ENCODE results near the genes RNF112 and AKAP10.

- RRBS = no CpG with 5 or more reads among the region's 6 CpGs
Measured at GRCh38 chr17:19264577-19265040, 27.4 kb downstream of the EPN2 start.

DNA sequence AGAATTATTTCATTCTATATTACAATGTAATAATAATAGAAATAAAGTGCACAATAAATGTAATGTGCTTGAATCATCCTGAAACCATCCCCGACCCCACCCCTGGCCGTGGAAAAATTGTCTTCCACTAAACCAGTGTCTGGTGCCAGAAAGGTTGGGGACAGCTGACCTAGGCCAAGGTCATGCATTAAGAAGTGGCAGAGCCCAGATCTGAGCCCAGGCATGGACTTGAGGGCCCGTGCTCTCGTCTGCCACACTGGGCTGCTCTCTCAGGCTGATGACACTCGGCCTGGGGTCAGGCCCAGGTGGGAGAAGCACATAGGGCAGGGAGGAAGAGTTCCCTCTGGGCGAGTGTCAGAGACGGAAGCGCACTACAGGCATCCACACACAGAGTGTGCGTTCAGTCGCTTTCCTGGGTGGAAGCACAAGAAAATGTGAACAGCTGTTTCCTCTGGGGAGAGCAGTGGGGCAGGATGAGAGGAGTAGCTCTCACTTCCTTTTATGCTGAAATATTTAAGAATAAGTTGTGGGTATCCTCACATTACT lies 59.8 kb downstream of the B9D1 start:
- RRBS = no CpG with 5 or more reads among the region's 10 CpGs

DNA sequence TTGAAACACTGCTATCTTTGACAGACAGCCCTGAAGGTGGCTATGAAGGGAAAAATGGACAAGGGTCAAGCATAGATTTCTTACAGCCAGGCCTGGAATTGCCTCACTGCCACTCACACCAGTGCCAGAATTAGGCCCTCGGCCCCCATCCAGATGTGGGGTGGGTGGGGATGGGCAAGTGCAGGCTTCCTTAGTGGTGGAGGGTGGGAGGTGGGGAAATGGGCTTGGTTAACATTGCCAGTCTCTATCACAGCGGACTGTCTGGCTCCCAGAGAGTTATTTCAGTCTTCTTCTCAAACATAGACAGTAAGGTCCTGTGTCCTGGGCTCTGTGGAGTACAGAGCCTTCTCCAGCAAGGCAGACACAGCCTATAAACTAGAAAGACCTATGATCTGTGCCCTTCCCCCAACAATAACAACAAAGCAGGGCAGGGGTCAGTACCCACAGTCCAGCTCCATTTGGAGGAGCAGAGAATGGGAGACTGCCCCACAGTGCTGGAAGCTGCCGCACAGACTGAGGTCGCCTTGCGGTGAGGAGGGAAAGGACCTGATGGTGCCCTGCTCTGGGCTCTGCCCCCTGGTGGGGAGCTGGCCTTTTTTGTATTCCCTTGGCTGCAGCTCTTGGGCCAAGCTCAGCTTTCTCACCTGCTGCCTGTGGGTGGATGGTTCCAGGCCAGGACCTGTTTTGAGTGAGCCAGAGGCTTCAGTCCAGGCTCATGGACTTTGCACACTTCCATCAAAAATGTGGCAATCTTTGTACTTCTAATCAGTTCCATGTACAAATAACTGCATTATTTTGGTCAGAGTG lies 24.6 kb downstream of the B9D1 start:
- RRBS = no CpG with 5 or more reads among the region's 5 CpGs

DNA sequence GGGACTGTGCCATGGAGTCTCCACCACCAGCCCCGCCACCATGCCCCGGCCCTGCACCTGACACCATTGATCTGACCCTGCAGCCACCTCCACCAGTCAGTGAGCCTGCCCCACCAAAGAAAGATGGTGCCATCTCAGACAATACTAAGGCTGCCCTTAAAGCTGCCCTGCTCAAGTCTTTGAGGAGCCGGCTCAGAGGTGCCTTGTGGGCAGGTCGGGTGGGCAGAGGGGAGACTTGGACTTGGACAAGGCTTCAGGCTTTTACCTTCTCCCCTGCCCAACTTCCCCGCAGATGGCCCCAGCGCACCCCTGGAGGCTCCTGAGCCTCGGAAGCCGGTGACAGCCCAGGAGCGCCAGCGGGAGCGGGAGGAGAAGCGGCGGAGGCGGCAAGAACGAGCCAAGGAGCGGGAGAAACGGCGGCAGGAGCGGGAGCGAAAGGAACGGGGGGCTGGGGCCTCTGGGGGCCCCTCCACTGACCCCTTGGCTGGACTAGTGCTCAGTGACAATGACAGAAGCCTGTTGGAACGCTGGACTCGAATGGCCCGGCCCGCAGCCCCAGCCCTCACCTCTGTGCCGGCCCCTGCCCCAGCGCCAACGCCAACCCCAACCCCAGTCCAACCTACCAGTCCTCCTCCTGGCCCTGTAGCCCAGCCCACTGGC lies 3.3 kb downstream of the MAPK7 start:
- RRBS = no CpG with 5 or more reads among the region's 28 CpGs

GRCh38 chr17:19410826-19411611 lies at the start of gene RNF112:
Gene RNF112, plus strand, starts transcription at chr17:19411232.
- RRBS = 38% methylated on average over 7 of the region's 23 CpGs

DNA sequence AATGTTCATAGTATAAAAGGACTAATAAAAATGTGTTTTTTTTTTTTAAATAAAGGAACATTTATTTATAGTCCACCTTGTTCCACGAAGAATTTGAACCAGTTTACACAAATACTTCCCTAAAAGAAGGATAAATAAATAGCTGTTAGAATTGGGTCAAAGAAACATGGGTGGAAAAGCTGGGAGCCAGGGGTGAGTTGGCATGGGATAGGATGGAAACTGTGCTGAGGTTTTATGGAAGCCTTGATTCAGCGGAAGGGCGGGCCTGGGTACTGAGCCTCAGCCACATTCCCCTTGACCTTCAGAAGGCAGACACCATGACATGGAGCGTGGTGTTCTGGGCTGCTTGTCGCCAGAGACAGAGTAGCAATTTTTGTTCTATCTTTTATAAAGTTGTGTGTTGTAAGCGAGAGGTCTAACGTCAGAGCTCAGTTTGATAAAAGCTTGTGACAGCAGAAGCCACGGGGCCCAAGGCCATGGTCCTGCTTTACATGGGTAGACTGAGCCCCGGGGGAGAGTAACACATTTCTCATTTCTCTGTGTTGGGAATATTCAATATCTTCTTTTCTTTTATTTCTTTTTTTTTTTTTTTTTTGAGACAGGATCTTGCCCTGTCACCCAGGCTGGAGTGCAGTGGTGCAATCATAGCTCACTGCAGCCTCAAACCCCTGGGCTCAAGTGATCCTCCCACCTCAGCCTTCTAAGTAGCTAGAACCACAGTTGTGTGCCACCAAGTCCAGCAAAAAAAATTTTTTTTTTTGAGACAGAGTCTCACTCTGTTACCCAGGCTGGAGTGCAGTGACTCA lies 50.3 kb downstream of the SLC47A1 start:
- RRBS = no CpG with 5 or more reads among the region's 9 CpGs

GRCh38 chr17:19656277-19656629 lies 7.7 kb downstream of the ALDH3A2 start:
- RRBS = no CpG with 5 or more reads among the region's 5 CpGs

GRCh38 chr17:19860596-19860985 lies 7.1 kb downstream of the ULK2 start:
- RRBS = no CpG with 5 or more reads among the region's 9 CpGs

DNA sequence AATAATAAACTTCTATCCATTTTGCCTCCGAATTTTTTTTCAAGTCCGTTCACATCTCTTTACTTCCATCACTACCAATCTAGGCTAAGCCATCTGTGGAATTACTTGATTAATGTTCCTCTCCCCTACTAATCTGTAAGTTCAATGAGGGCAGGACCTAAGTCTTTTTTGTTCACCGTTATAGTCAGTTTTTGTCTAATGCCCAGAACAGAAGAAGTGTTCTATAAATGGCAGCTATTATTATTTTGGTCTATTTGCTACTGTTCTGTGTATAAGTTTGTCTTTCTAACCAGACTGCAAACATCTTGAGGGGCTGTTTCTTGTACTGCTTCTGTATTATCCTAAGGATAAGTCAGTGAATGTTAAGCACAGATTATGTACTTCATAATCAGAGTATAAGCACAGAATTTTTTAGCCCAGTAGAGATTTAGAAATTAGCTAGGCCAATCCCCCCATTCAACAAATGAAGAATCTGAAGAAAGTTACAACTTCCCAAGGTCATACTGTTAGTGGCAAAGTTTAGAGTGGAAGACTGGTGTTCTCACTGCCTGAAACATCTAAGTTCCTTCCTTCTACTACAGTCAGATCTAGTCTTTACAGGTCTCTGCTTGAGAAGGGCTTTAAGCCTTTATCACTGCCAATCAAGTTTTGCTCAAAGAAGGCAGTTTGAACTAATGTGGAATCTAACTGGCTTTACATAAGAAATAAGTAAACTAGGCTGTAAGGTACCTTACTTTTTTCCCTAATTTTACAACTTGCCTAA lies 11.2 kb downstream of the AKAP10 start:
- RRBS = no CpG with 5 or more reads among the region's 3 CpGs

DNA sequence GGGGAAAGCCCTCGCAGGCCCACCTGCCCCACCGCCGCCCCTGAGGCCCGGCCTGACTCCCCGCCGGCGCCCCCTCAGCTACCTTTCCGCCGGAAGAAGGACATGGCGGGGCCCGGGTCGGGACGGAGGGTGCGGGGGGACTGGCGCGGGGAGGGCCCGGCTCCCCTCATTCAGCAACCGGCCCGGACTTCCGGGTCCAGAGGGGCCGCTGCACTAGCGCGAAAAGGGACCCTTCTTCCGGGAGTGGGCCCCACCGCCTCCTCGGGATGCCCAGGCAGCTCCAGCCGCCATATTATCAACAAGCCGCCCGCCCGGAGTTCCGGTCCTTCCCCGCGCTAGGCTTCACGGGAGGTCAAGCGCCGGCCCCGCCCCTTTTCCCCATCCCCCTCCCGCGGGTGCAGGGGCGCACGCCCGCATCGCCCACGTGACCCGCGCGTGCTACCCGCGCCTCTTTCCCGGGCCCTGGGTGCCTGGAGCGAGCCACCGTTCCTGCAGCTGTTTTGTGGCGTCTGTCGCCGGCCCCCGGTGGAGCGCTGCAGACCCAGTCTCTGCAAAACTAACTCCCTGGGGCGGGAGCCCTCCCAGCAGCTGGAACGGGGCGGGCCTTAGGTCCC lies at the start of gene AKAP10:
AKAP10 (minus strand) TSS at position 319 of the 614 bp plus-strand sequence.
- RRBS = 2% methylated on average over 41 of the region's 60 CpGs

GRCh38 chr17:20092395-20092847 lies 83.3 kb downstream of the SPECC1 start:
- RRBS = no CpG with 5 or more reads among the region's 5 CpGs

DNA sequence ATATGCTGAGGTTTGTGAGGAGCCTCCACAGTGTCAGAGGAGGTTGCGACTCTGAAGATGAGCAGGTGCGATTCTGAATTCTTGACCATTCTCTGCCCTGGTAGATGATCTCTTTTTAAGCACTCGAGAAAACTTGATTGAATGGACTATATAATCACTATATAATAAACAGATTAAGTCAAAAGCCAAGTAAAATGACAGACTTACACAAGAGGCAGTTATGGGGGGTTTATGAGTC lies 206.0 kb downstream of the SPECC1 start:
- RRBS = no CpG with 5 or more reads among the region's 3 CpGs

DNA sequence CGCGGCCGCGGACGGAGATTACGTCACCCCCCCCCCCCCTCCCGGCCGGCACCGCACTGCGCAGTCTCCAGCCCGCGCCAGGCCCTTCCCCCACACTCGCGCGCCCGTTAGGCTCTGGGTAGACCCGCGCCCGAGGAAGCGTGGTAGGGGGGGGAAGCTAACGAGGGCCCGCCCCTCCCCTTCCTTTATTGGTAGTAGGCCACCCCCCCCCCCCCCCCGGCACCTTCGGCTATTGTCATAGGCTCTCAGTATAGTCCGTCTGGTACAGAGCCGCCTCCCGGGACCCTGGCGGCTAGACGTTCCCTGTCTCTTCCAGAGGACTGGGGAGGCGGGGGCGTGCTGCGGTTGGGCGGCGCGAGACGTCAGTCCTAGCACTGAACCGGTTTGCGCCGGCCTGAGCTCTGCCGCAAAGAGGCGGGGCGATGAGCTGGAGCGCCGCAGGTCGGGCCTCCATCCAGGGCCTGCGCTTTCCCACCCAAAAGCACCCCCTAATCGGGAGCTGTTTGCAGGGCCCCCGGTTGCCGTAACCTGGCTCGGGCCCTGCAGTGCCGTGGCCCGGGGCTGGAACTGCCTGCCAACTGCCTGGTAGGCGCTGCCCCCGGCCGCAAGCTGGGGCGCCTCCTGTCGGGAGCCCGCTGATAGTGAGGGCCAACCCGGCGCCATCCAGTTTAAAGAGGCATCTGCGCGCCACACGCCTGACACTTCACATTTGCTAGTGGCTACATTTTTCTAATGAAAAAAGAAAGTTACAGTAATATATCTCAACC lies 470 bp upstream of the USP22 start:
- RRBS = under 1% methylated on average over 24 of the region's 63 CpGs

GRCh38 chr17:21098793-21099666 lies 27.7 kb upstream of the DHRS7B start:
- RRBS = no CpG with 5 or more reads among the region's 34 CpGs

DNA sequence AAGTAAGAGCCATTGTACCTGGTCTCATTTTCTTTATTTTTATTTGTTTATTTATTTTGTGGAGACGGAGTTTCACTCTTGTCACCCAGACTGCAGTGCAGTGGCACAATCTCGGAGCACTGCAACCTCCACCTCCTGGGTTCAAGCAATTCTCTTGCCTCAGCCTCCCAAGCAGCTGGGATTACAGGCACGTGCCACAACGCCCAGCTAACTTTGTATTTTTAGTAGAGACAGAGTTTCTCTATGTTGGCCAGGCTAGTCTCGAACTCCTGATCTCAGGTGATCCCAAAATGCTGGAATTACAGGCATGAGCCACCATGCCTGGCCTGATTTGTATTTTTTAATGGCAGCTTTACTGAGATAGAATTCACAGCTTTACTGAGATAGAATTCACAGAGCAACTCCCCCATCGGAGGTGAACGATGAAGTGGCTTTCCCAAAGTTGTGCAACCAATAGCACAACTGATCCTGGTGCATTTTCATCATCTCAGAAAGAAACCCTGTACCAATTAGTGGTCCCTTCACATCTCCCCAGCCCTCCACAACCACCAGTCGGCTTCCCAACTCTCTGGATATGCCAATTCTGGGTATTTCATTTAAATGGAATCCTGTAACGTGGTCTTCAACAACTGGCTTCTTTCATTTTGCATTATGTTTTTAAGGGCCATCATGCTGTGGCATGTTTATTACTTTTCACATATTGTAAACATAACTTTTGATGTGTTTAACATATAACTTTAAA lies 7.3 kb downstream of the TMEM11 start:
- RRBS = no CpG with 5 or more reads among the region's 9 CpGs

DNA sequence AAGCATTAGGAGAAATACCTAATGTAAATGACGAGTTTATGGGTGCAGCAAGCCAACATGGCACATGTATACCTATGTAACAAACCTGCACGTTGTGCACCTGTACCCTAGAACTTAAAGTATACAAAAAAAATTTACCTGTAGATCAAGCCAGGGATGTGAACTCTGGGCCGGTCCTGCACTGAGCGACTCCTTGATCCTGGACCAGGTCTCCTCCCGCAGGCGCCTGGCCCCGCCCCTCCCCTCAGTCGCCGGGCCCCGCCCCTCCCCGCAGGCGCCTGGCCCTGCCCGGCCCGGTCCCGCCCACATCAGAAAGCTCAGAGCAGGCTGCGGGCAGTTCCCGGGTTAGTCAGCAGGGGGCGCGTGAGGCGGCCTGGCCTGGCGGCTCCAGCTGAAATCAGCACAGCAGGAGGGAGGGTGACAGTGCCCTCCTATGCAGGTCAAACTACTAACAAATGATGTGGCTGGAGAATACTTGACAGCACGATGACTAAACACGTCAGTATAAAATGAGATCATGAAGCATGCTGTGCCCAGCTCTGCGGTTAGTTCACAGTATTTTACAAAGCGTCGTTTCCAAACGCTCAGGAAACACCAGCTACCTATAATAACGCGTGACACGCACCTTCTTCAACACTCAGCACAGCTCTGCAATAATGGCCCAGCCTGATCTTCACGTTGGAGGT lies 80.8 kb downstream of the KCNJ12 start:
- RRBS = 1% methylated on average over 14 of the region's 31 CpGs

GRCh38 chr17:21612247-21612795 lies 80.0 kb upstream of the KCNJ18 start:
- RRBS = no CpG with 5 or more reads among the region's 19 CpGs

DNA sequence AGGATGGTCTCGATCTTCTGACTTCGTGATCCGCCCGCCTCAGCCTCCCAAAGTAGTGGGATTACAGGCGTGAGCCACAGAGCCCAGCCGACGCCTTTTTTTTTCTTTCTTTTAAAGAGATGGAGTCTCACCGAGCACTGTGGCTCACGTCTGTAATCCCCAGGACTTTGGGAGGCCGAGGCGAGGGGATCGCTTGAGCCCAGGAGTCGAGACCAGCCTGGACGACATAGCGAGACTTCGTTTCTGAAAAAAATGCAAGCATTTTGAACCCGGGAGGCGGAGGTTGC lies 524.3 kb downstream of the KCNJ18 start:
- RRBS = no CpG with 5 or more reads among the region's 18 CpGs

- RRBS = 63% methylated on average over 5 of the region's 41 CpGs
Measured at GRCh38 chr17:22435263-22435763, 743.0 kb downstream of the KCNJ18 start.

DNA sequence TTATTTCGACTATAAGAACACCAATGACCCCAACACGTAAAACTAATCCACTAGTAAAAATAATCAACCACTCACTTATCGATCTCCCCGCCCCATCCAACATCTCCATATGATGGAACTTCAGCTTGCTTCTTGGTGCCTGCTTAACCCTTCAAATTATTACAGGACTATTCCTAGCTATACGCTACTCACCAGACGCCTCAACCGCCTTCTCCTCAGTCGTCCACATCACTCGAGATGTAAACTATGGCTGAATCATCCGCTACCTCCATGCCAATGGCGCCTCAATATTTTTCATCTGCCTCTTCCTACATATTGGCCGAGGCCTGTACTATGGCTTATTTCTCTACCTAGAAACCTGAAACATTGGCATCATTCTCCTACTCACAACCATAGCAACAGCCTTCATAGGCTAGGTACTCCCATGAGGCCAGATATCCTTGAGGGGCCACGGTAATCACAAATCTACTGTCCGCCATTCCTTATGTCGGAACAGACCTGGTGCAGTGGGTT lies 827.3 kb downstream of the KCNJ18 start:
- RRBS = no CpG with 5 or more reads among the region's 15 CpGs

Data from retinal pigment epithelial cell (primary cell).